SJCRH30 (cell line): Measurements from ENCODE around the genes SGCD and MED7.

DNA sequence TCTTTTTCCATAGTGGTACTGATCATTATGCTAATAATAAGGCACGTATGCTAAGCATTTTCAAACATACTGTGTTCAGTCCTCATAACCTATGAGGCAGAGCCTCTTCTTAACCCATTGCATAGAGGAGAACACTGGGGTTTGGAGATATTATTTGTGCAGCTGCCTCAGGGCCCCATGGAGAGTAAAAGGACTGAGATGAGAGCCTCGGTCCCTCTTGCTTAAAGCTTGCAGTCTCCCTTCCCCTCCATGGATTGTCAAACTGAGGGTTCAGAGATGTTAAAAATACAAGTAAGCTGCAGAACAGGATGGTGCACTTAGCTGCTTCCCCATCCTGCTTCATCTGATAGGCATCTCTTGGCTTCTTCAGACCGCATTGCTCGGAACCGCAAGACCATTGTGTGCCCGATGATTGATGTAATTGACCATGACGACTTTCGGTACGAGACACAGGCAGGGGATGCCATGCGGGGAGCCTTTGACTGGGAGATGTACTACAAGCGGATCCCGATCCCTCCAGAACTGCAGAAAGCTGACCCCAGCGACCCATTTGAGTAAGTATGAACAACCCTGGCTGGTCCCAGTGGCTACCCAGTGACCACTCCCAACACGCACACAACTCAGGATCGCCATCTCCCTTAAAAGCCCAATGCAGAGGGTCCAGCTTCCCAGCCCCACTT lies 65.6 kb upstream of the SAP30L start:
- RAMPAGE, long total RNA, result no peak

- RAMPAGE, long total RNA, result no peak
Observed at GRCh38 chr5:154405198-154405868, 40.5 kb upstream of the SAP30L start.

- RAMPAGE, long total RNA, result no peak
Observed at GRCh38 chr5:154654349-154654910, 100.7 kb upstream of the LARP1 start.

GRCh38 chr5:154753640-154754229 lies 1.4 kb upstream of the LARP1 start:
- RAMPAGE, long total RNA, result no peak

GRCh38 chr5:154790017-154790917 lies 35.1 kb downstream of the LARP1 start:
- RAMPAGE, long total RNA, result no peak

- RAMPAGE, long total RNA, result no peak
Observed at GRCh38 chr5:154815589-154816320, 34.6 kb downstream of the FAXDC2 start.

GRCh38 chr5:154818272-154819478 lies 31.7 kb downstream of the FAXDC2 start:
- RAMPAGE, long total RNA, result no peak

DNA sequence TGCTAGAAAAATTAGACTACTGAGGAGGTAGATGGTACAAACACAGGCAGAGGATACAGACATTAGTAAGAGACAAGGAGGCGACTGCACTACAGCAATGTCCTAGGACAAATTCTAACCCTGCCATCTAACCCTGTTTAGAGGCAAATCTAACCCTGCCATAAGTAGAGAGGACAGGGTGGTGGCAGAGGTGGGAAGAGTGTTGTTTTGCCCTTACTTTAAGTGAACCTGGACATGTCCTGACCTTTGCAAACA lies 276 bp downstream of the FAXDC2 start:
- RAMPAGE, long total RNA, result no peak

- RAMPAGE, long total RNA, result no peak
Observed at GRCh38 chr5:155222572-155223024, 209.0 kb downstream of the KIF4B start.

- RAMPAGE, long total RNA, result no peak
Observed at GRCh38 chr5:156093959-156094522, 232.9 kb upstream of the SGCD start.

GRCh38 chr5:156326763-156327345 lies at the start of gene SGCD:
SGCD (plus strand) TSS chr5:156327164.
- RAMPAGE, long total RNA, result no peak

DNA sequence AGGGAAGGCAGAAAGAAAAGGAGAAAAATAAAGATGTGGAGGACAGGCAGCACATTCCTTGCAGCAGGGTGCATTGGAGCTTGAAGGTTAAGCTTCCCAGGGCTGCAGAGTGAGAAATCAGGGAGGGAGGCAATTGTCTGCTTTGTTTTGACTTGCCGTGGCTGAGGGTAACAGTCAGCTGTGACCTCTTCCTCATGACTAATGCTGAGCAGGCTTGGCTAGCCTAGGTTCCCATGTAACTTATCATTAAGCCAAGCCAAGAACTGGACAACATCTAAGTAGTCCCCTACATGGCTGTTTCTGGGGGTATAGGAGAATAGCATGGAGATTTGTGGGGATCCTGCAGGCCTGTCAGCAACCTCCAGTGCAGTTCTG lies 148.9 kb downstream of the SGCD start:
- RAMPAGE, long total RNA, result no peak

DNA sequence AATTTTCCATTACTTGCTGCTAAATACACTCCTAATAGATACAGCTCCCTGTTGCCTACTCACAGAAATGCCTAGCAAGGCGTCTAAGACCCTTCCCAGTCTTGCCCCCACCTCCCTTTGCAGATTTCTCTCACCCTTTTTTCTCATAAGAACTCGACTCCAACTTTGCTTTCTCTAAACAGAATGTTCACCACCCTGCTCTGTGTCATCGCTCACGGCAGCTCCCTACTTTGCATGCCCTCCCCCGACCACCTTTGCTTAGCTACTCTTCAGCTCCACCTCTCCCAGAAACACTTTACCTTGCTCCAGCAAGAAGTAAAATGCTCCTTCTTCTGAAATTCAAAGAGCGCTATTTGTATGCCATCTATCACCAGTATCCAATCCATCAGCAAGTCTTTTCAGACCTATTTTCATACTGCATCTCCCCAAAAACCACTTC lies 15.2 kb upstream of the PPP1R2B start:
- RAMPAGE, long total RNA, result no peak

GRCh38 chr5:157142135-157143177 lies at the start of gene MED7:
MED7 (minus strand) TSS chr5:157142865.
- RAMPAGE, long total RNA, result no peak

DNA sequence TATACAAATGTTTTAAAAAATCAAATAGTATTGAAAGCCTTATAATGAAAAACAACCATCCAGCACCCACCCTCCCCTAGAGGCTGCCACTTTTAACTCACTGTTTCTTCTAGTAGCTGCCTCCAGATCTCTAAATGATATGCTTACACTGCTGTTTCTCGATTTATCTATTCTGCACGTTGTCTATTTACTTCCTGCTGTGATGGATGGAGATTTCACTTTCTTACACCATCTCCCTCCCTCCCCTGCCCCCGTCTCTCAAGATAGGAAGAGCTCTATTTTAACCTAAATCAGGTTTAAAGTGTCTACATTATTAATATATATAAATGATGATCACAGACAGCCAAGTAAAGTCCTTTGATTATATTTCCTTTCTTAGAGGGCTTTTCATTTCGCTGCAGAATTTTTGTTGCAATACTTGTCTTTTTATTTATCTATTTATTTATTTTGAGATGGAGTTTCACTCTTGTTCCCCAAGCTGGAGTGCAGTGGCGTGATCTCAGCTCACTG lies 6.6 kb downstream of the CYFIP2 start:
- RAMPAGE, long total RNA, result no peak

DNA sequence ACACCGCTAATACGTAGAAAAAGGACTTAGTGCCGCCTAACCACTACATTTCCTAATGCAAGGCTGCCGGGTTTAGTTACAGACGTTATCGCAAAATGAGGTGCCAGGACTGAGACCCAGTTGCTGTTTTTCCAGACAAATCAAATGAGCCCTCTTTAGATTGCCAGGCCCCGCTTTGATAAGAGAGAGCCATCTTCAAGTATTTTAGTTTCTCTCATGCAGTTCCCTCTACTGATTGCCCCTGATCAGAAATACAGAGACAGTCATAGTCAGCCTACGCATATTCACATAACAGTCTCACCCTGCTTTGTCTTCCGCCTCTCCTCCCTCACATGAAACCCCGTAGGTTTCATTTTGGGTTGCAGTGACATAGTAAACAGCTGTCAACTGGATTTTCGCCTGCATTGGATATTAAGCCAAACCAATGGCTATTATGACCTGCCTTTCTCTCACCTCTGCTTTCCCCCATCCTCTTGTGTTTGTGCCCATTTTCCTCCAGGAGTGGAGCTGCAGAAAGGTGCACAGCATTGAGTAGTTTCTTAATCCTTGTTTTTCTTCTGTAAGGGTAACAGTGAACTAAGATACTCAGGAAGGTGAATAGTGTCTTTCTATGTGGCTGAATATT lies 968 bp downstream of the FNDC9 start:
- RAMPAGE, long total RNA, result no peak

DNA sequence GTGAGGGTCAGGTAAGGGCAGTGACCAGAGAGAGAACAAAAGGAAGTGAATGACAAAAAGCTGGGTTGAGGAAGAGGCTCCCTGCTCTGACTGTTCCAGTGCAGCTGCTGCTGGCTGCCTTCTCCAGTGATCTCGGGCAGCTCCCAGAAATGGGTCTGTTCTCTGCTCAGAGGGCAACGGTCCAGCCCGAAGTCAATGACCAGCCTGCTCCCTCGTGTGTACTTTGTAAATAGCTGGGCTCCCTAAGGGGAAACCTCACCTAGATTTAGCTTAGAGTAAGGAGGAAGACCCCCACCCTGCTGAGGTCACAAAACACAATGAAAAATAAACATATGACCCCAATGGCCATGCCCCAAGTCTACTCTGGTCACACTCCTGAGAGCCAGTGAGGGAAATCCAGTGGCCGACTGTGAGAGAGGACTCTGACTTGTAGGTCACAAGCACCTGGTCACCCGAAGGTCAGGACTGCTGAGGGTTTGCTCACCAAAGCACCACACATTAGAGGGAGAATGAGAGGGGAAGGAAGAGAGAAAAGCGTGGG lies 19.7 kb downstream of the NIPAL4 start:
- RAMPAGE, long total RNA, result no peak

GRCh38 chr5:157670470-157670866 lies 865 bp upstream of the C5orf52 start:
- RAMPAGE, long total RNA, result no peak

GRCh38 chr5:157748757-157749280 lies 5.3 kb downstream of the LSM11 start:
- RAMPAGE, long total RNA, result no peak

DNA sequence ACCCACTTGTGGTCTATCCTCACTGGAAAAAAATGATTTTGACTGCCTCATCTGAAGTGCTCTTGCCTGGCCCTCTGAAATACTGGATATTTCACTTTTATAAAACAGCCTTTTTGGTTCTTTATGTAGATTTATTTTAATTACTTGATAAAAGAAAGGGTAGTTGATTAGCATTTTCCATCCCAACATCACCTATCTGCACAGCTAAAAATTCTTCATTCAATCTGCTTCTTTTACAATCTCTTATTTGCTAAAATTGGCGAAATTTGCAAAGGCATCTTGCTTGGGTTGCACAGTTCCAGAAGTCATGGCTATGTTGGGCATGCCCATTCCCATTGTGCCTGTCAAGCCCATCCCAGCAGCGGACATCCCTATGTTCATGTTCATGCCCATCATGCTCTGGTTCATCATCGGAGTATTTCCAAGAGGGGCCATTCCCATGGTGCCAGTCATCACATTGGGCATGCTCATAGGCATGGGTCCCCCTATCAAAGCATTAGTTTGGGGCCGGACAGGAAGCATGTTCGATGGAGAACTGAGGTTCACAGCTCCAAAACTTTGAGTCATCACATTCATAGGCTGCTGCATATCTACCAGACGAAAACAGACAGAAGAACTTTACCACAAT lies 44.0 kb downstream of the LSM11 start:
- RAMPAGE, long total RNA, result no peak